Ishikawa (cell line): ENCODE measurements around a stretch of chr18.

GRCh38 chr18:7290191-7290569 is 59.3 kb downstream of the LRRC30 start:
- RRBS: no CpG with 5 or more reads among the region's 4 CpGs

GRCh38 chr18:7566521-7566939 is 586 bp upstream of the PTPRM start:
- RRBS: 2% methylated on average over 31 of the region's 57 CpGs

- RRBS: no CpG with 5 or more reads among the region's 8 CpGs
These were observed 31.9 kb upstream of the MTCL1 start for GRCh38 chr18:8673495-8673867.

GRCh38 chr18:8746727-8747054 is 41.3 kb downstream of the MTCL1 start:
- RRBS: no CpG with 5 or more reads among the region's 9 CpGs

DNA sequence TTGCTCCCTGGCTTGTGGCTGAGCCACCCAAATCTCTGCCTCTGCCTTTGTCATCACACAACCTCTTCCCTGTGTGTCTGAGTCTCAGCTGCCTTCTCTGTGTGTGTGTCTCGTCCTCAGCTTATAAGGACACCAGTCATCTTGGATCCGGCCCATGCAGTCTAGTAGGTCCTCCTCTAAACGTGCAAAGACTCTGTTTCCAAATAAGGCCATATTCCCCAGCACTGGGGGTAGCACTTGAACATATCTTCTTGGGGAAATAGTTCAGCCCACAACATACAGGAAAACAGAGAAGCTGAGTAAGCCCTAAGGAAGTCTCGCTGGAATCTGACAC is 42.1 kb downstream of the MTCL1 start:
- RRBS: no CpG with 5 or more reads among the region's 4 CpGs

DNA sequence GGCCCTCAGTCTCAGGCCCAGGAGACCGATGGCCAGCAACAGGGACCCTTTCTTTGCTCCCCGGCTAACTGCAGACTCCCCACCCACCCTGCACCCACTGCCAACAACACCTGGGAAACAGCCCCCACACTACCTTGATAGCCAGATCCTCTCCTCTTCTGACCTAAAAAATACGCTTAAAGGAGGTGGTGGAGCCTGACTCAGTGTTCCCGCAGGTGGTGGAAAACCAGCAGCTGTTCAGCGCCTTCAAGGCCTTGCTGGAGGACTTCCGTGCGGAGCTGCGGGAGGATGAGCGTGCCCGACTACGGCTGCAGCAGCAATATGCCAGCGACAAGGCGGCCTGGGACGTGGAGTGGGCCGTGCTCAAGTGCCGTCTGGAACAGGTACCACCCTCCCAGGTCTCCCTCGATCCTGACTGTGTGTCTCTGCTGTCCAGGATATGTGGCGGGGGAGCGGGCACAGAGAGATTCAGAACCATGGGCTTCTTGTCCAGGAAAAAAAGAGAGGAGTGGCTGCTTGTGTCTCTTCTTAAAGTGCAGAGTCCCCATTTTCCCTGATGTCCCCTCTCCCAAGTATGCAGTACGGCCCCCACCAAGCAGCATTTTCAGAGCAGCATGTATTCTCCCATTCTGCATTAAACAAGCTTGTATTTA is 101.4 kb downstream of the MTCL1 start:
- RRBS: 93% methylated on average over 1 of the region's 20 CpGs

- RRBS: no CpG with 5 or more reads among the region's 15 CpGs
These were observed 104.7 kb downstream of the MTCL1 start for GRCh38 chr18:8809916-8810575.

- RRBS: no CpG with 5 or more reads among the region's 15 CpGs
These were observed 153.3 kb upstream of the NDUFV2 start for GRCh38 chr18:8949063-8949676.

DNA sequence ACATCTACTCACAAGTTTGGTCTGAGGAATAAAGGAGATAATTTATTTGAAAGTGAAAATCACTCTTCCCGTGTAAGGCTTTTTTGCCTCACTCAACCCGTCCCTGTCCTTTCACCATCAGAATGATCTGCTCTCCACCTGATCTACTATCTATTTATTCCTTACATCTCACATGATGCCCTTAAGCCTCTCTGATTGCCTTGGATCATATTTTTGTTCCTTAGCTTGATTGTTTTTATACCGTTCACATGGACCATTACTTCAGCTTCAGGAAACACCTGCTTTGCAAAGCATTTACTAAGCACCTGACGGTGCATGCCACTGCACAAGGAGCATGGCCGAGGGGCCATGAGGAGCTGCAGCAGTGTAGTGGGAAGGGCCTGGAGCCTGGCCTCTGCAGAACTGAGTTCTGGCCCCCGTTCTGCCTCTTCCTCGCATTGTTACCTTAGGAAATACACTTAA is 124.2 kb upstream of the NDUFV2 start:
- RRBS: no CpG with 5 or more reads among the region's 7 CpGs

DNA sequence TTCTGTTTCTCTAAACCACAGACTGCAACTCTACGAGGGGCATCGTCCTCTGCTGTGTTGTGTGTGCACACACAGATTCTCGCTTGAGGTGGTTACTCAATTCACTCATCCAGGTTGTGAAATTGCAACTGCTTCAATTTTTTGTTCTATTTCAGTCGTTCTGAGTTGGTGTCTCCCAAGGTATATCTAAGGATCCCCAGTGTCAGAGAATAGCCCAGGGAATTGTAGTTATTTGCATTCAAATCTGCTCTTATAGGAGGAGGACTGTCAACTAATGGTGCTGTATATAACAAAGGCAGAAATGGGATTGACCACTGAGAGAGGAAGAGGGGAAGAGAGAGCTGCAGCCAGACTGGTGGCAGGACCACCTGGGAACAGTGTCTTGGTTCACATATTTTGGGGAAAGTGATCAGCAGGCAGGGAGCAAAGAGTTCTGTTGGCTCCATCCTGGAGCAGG is 113.3 kb upstream of the NDUFV2 start:
- RRBS: no CpG with 5 or more reads among the region's 4 CpGs

- RRBS: no CpG with 5 or more reads among the region's 11 CpGs
These were observed 93.6 kb upstream of the NDUFV2 start for GRCh38 chr18:9008831-9009414.

DNA sequence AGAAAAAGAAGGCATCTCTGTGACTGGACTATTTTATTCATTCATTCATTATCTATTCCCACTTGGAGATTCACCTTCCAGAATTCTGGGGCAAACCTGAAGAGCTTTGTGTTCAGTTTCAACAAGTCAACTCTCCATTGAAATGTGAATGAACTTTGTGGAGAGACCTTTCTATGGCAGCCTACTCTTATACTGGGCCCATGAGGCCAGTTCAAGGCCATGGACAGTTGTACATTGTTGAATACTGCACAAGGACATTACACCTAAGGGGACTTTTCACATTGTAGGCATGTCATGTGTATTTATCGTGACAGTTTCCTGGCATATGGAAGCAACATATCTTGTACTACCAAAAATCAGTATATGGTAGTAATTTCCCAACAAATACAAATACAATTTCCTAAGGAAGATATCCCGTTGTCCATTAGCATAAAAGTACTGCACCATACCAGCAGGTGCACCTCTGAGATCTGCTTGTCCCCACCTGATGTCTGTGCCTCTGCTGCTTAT is 88.3 kb upstream of the NDUFV2 start:
- RRBS: no CpG with 5 or more reads among the region's 2 CpGs

DNA sequence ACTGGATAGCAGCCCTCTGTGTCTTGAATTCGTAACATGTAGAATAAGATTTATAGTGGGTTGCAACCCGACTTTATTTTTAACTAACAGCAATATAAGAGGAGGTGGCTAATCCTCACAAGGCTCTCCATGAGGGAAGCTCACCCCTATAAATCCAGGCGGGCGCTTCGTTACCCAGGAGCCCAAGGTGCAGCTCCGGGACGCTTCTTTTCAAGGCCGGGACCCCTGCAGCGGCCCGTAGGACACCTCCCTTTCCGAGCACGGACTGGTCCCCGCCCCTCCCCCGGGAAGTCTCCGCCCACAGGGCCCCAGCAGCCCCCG is 279 bp upstream of the NDUFV2 start:
- RRBS: 2% methylated on average over 8 of the region's 16 CpGs

DNA sequence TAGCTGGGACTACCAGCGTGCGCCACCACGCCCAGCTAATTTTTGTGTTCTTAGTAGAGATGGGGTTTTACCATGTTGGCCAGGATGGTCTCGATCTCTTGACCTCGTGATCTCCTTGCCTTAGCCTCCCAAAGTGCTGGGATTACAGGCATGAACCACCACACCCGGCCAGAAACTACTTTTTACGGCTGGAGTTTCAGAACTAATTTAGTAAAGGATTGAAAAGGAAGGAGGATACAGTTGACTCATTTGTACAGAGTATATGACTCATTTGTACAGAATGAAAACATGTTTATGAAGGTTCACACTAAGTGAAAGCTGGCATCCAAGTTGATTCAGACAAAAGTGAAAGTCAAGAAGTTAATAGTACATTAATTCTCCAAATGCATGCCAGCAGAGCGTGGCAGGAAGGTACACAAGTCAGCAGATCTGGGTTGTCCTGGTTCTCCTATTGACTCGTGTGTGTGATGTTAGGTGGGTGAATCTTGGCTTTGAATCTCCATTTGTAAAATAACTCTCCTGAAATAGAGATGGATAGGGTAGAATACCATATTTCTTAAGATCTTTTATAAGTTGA is 14.8 kb downstream of the NDUFV2 start:
- RRBS: no CpG with 5 or more reads among the region's 9 CpGs

DNA sequence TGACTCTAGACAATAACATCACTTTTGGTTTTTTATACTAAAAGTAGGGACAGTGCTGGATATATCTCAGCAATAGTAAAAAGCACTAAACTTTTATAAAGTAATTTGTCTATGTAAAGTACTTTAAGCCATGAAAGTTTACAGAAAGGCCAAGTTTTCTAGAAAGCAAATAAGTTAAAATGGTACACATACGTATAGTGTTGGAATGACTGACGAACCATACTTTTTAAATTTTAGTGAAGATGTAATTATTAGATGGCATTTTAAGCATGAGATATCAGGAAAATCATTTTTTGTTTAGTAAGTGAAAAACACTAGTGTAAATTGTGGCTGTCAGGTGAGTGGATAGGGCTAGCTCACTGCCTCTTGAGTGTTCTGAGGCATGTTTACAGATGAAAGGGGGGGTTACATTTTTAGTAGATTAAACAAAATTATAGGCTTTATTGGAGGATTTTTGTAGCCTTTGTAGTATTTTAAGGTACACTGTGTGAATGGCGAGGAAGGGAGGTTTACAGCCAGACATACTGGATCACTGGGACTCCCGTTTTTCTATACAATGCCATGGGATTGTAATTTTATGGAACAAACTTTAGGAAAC is 4.9 kb upstream of the ANKRD12 start:
- RRBS: no CpG with 5 or more reads among the region's 4 CpGs

DNA sequence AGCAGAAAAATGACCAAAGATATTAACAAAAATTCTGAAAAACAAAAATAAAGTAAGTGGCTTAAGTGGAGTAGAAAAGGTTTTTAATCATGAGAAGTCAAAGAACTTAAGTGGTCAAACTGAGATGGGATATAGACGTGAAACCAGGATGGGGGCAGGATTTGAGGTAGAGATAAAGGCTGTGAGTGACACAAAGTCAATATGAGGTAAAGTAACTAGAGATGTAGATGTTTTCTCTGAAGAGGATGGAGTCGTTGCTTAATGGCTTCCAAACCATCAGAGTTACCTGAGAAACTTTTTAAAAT is 21.2 kb downstream of the ANKRD12 start:
- RRBS: no CpG with 5 or more reads among the region's 2 CpGs

GRCh38 chr18:9400008-9400508 is 65.5 kb downstream of the TWSG1 start:
- RRBS: no CpG with 5 or more reads among the region's 4 CpGs

DNA sequence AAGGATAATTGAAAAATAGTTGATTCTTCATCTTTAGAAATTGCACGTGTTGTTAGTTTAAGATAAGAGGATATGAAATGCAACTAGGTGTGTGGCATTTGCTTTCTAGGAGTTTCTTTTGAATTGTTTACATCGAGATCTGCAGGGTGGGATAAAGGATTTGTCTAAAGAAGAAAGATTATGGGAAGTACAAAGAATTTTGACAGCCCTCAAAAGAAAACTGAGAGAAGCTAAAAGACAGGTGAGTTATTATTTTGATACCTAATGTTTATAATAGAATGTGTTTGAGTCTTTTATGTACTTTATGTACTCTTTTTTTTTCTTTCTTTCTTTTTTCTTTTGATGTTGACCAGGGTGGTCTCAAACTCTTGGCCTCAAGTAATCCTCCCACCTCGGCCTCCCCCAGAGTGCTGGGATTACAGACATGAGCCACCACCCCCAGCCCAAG is 50.3 kb downstream of the RALBP1 start:
- RRBS: no CpG with 5 or more reads among the region's 3 CpGs

- RRBS: no CpG with 5 or more reads among the region's 3 CpGs
These were observed 44.6 kb downstream of the PPP4R1 start for GRCh38 chr18:9569582-9570244.

DNA sequence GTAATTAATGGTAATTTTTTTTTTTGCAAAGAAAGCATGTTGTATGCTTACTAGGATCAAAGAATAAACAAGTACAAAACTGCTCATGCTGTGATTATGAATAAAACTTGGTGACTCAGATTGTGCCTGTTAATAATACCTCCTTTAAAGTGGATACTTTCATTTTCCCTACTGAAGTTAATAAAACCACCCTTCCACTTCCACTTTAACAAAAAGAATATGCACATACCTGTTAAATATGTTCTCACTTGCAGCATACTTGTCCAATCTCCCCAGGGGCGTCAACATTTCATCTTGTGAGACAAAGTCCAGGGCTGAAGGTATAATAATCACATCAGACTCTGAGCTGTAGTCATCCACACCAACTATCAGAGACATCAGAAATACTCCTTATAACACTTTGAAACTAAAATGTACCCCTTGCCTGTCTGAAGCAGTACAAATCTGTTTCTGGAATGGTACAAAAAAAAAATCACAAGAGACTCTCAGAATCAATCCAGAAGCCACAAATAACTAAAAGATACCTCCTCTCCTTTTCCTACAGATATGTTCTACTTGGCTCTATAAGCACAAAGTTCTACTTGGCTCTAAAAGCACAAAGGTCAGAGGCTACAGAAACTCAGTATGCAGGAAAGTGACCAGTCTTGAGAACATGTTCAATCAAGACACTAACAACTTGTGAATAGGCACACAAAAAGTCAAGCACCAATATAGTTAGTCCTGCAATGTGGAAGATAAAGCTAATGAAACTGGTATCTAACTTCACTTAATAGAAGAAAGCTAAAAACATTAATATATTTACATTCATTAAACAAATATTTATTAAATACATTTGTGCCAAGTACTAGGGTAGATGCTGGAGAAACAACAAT is 19.3 kb downstream of the PPP4R1 start:
- RRBS: no CpG with 5 or more reads among the region's 1 CpG